ENCODE measurements around a stretch of chr22.

DNA sequence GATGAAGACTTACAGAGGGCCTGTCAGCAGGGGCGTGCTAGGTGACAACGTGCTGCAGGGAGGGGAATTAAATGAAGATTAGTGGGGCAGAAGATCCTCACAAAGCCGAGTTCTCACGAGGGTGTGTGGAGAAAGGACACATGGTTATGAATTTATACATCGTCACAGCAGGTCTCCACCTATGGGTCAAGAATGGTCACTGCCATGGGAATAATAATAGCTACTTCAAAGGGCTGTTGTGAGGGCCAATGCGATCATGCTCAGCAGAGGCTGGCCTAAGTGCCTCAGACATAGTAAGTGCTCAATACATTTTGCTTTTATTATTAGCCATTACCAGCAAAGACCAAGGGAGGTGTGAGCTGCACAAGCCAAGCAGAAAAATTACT, 193.7 kb upstream of the PITPNB start:
- PRO-cap, 2 experiments = no peak in any of the 2 experiments

GRCh38 chr22:28441635-28442172, 237.9 kb downstream of the TTC28 start:
- PRO-cap, 2 experiments = no peak in any of the 2 experiments

GRCh38 chr22:28453555-28454233, 225.9 kb downstream of the TTC28 start:
- PRO-cap, 2 experiments = no peak in any of the 2 experiments

DNA sequence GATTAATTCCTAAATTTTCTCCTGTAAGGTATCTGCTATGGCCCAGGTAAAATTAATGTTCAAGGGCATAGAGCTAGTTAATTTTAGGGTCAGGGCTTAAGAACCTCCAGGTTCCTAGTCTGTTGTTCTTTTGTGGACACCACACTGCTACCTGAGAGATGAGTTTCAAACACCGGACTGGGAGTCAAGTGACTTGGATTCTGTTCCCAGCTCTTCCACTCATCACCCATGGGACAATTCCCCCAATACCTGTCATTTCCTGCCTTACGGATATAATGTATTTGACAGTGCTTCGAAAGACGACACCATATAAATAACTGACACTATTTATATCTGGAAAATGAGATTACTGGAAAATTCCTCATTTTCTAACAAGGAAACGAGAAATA, 8.5 kb downstream of the HSCB start:
- PRO-cap, 2 experiments = no peak in any of the 2 experiments

GRCh38 chr22:28814913-28815467, 42.5 kb downstream of the CCDC117 start:
- PRO-cap, 2 experiments = no peak in any of the 2 experiments

DNA sequence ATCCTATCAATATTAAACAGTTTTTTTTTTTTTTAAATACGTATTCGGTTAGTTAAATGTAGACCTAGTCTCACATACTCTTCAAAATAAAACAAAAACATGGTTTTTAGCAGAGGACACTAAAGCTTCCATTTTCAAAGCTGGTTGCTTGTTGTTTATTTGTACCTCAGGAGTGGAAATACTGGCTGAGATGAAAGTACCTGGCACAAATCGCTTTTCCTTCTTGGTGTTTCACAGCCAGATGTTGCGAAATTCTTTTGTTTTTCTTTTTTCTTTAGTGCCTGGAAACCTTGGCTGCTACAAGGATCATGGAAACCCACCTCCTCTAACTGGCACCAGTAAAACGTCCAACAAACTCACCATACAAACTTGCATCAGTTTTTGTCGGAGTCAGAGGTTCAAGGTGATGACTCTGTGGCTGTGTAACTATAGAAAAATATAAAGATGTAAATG, 48.3 kb downstream of the KREMEN1 start:
- PRO-cap, 2 experiments = no peak in any of the 2 experiments

- PRO-cap, 2 experiments = no peak in any of the 2 experiments
Measured at GRCh38 chr22:29152725-29153317, 52.9 kb upstream of the EMID1 start.

GRCh38 chr22:29154361-29154947, 51.2 kb upstream of the EMID1 start:
- PRO-cap, 2 experiments = no peak in any of the 2 experiments

DNA sequence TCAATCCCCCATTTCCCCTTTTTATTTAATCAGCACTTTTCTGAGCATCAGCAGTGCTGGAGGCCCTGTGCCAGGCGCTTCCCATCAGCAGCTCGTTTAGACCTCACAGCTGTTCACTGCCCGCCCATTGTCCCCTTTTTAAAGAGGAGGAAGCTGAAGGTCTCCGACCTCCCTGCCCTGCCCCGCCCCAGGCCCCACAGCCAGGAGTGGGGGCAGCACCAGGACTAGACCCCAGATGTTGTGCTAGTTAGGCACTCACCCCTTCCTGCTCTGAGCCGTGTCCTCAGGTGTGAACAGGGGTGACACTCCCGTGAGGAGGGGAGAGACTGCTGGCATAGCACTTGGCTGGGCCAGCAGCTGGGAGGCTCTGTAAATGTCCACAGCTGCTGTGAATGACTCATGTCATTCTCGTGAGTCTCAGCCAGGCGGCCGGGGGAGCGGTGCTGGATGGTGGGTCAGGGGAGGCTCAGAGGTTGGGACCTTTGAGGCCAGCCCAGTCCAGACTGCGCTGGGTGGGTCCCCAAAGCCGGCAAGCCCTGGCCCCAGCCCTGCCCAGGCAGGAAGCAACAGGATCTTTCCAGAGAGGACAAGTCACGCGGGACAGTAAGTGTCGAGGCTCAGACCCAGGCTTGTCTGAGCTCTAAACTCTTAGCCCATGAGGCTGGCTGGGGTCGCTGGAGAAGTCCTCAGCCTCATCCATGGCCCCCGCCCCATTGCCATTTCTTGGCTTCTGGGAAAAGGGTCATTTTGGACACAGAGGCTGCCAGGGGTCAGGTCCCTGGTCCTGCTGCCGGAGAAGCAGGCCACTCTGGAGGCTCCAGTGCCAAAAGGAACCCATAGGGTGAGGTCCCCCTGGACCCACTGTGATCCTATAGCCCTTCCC, 20.0 kb downstream of the EMID1 start:
- PRO-cap, 2 experiments = no peak in any of the 2 experiments

DNA sequence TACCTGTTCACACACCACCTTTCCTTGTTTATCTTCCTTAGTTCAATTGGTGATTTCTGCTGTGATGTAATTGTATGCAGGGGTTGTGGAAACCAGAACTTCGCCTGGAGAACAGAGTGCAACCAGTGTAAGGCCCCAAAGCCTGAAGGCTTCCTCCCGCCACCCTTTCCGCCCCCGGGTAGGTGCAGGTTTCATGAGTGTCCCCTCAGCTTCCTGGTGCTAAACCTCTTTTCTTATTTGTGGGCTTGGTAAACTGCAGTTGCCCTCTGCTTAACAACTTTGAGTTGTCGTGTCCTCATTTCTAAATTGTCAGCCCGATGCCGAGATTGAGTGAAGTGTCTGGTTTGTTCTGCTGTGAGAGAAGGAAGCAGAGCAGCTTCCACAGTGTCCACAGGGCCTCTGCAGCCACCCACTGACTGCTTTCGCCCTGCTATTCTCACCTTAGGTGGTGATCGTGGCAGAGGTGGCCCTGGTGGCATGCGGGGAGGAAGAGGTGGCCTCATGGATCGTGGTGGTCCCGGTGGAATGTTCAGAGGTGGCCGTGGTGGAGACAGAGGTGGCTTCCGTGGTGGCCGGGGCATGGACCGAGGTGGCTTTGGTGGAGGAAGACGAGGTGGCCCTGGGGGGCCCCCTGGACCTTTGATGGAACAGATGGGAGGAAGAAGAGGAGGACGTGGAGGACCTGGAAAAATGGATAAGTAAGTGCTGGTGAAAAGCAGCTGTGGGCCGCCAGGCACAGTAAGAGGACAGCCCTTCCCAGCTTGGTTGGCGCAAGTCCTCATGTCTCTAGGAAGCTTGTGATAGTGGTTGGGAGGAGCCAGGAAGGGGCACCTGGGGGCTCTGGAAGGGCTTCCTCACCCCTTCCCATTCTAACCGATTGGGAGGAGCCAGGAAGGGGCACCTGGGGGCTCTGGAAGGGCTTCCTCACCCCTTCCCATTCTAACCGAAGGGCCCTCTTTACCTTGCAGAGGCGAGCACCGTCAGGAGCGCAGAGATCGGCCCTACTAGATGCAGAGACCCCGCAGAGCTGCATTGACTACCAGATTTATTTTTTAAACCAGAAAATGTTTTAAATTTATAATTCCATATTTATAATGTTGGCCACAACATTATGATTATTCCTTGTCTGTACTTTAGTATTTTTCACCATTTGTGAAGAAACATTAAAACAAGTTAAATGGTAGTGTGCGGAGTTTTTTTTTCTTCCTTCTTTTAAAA, 6.9 kb upstream of the GAS2L1 start:
- PRO-cap, 2 experiments = peak in 1 of 2 experiments; most common plus-strand start position 796 of the sequence (in 1)

DNA sequence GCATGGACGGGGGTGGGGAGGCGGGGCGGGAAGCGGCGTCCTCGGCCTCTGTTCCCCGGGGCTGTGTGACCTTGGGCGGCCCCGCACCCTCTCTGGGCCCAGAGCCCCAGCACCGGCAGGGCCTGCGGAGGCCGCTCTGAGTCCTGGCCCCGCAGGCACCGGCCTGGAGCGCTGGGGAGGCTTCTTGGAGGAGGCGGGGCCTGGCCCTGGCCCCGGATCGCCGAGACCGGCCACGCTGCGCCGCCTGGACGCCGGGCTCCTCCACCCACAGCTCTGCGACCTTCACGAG, 685 bp downstream of the GAS2L1 start:
- PRO-cap, 2 experiments = no peak in any of the 2 experiments

GRCh38 chr22:29380216-29381017, 8.0 kb downstream of the AP1B1 start:
- PRO-cap, 2 experiments = no peak in any of the 2 experiments

DNA sequence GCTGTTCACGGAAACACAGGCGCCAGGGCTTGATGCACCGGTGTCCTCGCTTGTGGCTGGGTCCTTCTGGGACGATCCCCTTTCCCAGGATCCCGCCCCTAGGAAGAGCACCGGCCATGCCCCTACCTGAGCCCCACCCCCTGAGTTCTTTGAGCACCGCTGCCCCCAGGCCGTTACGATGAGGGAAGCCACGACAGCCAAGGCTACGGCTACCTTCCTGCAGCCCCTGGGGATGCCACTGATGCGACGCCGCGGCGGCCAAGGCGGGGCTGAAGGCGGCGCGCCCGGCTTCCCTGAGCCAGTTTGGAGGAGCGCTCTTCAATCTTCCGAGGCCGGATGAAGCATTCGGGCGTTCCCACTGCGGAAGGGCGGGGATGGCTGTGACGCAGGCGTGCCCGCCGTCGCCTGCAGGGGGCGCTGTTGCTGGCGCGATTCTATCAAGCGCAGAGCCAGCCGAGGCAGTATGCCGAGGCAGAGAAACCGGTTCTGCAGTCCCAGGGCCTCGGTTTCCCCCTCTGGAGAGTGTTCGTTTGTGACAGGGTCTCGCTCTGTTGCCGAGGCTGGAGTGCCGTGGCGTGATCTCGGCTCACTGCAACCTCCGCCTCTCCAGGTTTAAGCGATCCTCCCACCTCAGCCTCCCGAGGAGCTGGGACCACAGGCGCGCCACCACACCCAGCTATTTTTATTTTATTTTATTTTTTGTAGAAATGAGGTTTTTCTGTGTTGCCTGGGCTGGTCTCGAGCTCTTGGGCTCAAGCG, 9.7 kb upstream of the NEFH start:
- PRO-cap, 2 experiments = no peak in any of the 2 experiments

GRCh38 chr22:29477812-29478448, 2.1 kb upstream of the NEFH start:
- PRO-cap, 2 experiments = no peak in any of the 2 experiments

GRCh38 chr22:29481690-29482104, 1.7 kb downstream of the NEFH start:
- PRO-cap, 2 experiments = no peak in any of the 2 experiments

GRCh38 chr22:29700479-29700941, 19.3 kb upstream of the CABP7 start:
- PRO-cap, 2 experiments = no peak in any of the 2 experiments

- PRO-cap, 2 experiments = no peak in any of the 2 experiments
Measured at GRCh38 chr22:29945397-29945947, 62.5 kb downstream of the MTMR3 start.

- PRO-cap, 2 experiments = no peak in any of the 2 experiments
Measured at GRCh38 chr22:30216455-30217212, 29.9 kb downstream of the LIF start.

DNA sequence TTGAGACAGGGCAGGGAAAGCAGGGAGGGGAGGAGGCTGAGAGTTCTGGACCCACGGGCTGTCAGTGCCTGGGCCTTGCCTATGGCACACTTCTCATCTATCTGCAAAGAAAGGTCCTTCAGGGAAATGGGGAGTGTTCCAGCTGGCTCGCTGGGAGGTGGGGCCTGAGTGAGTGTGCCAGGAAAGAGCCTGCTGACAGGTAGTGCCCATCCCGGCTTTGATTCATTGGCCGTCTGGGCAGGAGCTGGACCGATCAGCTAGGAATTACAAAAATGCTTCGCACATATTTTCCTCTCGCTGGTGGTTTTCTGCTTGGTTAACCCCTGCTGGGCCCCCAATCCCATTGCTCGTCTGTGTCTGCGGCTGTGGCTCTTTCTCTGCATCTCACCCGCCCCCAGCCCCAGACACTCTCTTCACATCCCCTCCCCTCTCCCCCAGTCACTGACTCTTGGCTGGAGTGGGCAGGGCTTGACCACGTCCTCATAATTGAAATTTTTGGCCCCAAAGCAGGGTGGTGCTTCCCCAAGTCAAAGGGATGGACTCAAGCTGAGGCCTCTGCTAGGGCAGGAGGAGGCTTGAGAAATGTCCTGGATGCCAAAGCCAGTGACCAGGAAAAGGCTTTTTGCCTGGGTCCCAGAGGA, 10.8 kb downstream of the LIF start:
- PRO-cap, 2 experiments = no peak in any of the 2 experiments

DNA sequence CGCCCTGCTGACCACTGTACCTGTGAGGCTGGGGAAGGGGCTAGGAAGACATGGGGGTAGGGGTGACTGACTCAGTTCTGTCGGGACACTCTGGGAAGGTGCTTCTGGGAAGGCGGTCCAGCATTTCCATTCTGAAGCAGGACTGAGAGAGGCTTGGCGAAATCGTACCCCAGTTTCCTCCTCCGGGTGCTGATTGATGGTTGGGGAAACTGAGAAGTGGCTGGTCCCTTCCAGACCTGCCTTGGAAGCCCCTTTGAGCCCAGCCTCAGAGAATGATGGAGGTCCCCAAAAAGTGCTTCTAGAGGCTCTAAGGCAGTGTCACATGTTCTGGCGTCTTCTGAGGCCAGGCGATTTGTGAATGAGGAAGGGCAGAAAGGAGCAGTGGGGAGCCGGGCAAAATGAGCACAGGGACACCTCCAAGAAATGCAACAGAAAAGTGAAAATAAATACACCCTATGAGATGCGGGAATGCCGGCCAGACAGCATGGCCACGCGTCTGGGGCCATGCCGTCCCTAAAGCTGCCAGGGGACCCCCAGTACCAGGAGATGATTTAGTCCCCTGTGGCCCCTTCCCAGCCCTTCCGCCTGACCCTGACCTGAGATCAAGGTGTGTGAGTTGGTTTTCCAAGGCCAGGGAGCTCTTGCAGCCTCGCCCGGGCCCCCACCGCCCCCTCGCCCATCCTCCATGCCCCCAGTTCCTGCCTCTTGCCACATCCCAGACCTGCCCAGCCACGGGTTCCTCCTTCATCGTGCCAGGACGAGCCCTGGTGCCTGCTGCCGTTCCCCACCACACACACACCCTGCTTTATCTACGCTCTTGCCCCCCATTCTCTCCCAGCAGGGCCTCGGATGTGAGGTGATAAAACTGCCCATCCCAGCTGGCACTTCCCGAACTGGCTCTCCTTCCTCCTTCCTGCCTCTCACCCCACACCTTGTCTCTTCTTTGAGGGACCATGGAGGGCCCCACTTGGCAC, 1.2 kb upstream of the LIF start:
- PRO-cap, 2 experiments = no peak in any of the 2 experiments